Measurements from ENCODE around the gene SOX1.

DNA sequence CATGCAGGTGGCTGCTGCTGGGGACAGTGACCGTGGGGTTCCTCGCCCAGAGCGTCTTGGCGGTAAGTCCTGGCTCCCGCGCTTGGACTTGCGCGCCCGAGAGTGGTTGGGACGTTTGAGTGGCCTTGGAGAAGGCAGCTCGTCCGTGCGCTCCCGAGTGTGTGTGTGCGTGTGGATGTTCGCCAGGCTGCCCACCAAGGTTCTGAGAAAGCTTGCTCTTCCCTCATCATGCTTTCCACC is 898 bp downstream of the COL4A2 start:
- RRBS = no CpG with 5 or more reads among the region's 16 CpGs

DNA sequence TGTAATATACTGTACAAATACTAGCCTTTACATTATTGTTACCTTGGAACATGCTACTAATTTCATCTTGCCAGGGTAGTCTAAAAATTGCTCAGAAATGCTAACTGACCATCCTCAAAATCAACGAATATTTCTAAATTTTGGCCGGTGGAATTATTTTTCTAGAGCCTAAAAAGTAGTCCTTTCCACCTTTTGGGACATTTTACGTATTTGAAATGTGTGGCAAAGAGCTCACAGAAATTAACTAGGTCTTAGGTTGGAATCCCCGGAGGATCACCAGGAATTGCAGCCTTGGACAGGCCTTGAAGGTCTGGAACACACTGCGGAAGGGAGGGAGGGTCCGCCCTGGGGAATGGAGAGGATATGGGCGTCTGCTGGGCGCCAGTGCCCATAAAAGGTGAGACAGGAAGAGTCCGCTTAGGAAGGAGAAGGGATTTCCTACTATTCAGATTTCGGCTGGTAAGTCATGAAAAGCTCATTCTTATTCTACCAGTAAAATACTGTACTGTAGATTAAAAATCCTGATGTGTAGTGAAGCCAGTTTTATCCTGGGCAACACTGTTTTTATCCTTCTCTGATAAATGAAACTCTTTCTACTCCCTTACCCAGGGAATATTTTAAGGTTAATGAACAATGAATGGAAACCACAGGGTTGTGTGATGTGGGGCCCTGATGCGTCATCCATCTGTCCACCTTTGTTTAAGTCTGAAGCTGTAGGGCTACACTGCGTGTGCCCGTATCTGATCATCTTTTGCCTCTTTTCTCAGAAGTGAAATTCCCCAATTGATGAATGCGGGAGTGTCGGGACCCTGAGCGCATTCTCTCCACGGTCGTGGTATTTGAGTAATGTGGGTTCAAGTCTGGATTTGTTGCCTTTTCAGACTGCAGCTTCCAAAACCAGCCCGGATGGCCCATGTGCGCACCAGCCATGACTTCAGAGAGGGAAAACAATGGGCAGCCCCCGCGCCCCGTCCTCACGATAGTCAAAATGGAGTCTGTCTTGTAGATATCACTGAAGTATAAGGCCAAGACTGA is 112.0 kb downstream of the COL4A2 start:
- RRBS = 98% methylated on average over 2 of the region's 24 CpGs

GRCh38 chr13:110511822-110512918 is 49.4 kb downstream of the RAB20 start:
- RRBS = no CpG with 5 or more reads among the region's 43 CpGs

GRCh38 chr13:110556154-110556499 is 5.4 kb downstream of the RAB20 start:
- RRBS = no CpG with 5 or more reads among the region's 2 CpGs

GRCh38 chr13:110565254-110565453 is 3.6 kb upstream of the RAB20 start:
- RRBS = no CpG with 5 or more reads among the region's 2 CpGs

DNA sequence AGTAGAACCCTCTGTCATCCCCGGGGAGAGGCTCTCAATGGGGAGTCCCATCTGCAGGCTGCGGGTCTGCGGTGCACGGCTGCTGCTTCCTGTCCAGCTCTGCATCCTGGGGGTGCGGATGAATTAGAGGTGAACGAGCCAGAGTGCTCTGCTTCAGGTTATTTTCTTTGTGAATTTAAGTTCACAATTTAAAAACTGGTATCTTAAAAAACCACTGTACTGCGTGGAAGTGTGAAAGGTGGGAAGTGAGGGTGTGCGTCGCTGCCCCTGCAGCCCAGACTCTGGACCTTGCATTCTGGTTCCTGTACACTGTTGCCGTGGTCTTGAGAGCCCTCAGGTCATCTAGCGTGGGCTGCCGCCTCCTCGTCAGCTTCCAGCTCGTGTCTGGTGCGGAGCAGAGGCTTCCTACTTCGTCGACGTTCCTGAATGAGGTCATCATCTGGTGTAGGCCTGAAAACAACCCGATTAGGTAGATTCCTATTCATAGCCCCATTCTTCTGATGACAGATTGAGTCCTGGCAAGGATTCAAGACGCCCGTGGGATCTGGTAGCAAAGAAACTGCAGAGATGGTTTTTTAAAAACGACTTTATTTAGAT is 13.5 kb downstream of the NAXD start:
- RRBS = no CpG with 5 or more reads among the region's 22 CpGs

DNA sequence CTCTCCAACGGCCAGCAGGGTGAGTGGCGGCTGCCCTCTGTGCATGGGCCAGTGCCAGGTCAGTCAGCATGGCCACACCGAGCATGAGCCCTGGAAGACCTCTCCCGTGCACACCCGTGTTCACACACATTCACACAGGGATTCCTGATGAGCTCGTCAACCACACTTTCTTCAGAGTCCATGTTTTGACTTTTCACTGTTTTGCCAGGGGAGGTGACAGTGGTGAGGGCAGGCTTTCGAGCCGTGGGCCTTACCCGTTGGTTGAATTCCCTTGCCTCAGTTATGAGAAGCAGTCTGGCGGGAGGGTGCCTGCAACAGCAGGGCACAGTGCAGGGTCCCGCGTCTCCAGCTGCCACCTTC is 20.2 kb downstream of the NAXD start:
- RRBS = no CpG with 5 or more reads among the region's 12 CpGs

- RRBS = 87% methylated on average over 3 of the region's 14 CpGs
Measured at GRCh38 chr13:110646462-110646801, 31.1 kb downstream of the NAXD start.

DNA sequence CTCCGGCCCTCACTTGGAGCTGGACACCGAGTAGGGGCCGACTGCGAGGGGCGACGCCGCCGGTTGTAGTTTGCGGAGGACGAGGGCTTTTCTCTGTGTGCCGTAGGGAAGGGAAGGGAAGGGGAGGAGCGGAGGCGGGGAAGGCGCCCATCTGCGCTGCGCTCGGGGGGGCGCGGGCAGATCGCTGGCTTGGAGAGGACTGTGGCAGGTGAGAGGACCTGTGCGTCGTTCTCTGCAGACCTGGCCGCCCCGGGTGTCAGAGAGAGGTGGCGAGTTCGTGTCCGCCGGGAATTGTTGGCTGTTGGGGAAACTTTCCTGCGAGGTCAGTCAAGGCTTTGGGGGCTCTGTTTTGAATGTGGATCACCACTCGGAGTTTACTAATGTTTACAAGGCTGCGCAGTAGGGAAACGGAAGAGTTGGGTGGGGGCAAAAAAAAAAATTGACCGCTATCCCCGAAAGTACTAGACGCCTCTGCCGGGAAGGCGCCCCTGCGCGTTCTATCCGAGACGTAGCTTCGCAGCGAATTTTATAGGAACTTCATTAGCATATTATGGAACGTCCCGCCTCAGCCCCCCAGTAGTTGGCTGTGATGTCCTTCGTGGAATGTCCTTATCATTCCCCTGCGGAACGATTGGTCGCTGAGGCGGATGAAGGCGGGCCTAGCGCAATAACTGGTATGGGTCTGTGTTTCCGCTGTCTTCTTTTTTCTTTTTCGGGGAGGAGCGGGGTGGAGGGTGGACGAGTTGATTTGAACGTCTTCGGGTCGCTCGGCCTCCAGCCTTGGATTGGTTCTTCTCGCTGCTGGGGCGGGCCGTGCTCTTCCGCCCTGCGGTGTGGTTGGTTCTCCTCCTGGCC is 1.6 kb downstream of the ING1 start:
- RRBS = 1% methylated on average over 8 of the region's 65 CpGs

- RRBS = no CpG with 5 or more reads among the region's 5 CpGs
Measured at GRCh38 chr13:110908397-110909000, 6.4 kb downstream of the ANKRD10 start.

DNA sequence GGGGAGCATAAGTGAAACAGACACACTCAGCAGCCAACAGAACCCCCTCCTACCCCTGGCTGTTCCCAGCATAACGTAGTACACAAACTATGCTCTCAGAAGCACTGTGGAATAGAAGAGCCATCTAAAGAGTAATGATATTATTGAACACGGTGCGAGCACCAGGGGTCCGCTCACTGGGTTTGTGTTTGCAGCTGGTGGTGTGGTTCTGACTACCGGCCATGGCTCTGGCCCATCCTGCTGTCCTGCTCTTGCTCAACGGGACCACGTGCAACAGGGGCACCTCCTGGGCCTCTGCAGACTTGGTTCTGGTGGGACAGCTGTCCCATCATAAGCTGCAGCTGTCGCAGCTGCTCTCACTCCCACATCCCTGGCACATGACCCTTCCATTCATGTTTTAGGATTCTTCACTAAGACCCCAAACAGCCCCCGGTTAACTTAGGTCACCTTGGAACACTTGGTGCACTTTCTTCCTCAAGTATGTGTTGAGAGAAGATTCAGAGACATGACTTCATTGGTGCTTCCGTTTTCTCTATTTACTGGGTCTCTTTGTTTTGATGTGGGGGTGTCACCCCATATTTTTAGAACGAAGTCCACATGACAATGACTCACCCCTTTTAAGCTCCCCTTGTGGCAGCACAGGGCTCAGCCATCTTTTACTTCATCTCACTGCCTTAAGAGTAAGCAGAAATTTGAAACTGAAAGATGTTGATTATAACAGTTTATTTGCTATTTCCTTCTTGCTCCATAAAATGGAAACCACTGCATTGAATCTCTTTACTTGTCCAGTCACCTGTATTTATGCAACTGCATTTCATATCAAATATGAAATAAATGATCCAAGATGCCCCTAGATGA is 68.4 kb upstream of the ARHGEF7 start:
- RRBS = no CpG with 5 or more reads among the region's 11 CpGs

GRCh38 chr13:111553089-111553325 is 232.6 kb downstream of the TEX29 start:
- RRBS = no CpG with 5 or more reads among the region's 1 CpG

DNA sequence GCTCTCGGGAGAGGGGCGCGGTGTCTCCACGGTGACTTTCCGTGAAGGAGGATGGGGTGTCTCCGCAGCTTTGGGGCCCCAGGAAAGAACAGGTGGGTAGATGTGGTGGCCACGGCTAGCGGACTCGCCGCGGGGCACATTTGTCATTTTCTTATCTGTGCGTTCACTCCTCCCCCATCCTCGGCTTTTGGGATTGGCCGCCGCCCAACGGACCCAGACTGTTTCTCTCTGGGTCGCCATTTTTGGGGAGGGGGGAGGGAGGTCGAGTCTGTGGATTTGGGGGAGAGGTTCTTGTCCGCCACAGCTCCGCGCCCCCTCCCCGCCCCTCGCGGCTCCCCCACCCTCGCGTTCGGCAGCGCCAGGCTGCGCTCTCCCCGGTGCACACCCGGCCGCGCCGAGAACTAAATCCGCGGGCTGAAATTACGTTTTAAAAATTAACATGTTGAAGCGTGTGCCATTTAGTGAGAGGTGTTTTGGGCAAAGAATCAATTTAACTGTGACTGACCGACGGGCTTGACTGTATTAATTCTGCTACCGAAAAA is 9.8 kb upstream of the SOX1 start:
- RRBS = no CpG with 5 or more reads among the region's 41 CpGs

DNA sequence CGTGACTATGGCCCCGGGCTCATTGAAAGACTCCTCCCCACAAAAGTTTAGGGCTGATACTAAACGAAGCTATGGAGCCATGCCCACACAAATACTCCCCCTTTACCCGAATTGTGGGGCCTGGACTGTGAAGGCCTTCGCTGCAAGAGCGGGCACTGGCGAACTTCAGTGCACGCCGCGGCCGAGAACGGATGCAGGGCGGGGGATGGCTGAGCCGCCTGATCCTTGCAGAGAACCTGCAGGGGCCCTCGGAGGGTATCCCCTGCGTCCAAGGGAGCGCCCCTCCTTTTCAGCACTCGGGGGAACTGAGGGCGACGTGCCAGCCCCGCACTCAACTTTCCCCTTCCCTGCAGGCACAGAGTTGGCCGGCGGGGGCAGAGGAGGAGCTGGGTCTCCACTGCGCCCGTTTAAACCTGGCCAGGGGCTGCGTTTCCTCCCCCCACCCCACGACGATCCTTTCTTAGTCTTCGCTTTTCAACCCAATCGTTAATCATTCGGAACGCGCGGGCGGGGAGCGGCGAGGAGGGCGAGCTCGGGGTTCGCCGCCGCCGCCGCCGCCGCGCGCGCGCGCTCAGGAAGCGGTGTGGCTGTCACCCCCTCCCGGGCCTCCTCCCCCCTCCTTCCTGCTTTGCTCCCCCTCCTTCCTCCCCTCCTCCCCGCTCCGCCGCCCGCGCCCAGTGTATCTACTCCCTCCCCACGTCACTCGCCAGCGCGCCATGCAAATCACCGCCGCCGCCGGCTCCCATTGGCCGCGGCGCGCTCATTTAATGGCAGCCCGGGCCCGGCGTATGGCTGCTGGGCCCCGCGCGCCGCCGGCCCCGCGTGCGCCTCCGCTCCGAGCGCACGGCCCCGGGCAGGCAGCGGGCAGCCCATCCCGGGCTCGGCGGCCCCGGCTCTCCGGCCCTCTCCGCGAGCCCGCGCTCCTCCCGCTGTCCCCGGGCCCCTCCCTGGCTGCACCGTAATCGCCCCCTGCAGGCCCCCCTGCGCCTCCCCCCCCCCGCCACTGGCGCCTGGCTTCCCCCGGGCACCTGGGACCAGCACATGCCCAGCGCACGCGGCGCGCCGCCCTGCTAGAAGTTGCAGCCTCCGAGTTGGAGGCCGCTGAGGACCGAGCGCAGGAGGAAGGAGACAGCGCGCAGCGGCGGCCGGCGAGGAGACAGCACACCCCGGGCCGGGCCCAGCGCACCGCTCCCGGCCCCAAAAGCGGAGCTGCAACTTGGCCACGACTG is at the start of gene SOX1:
Gene SOX1 (plus strand): TSS at position 1,037 of the 1,229 bp plus-strand sequence.
- RRBS = 5% methylated on average over 24 of the region's 127 CpGs

GRCh38 chr13:112161438-112161911 is 94.5 kb downstream of the SOX1 start:
- RRBS = no CpG with 5 or more reads among the region's 17 CpGs

- RRBS = no CpG with 5 or more reads among the region's 7 CpGs
Measured at GRCh38 chr13:112242752-112243431, 133.3 kb upstream of the SPACA7 start.

DNA sequence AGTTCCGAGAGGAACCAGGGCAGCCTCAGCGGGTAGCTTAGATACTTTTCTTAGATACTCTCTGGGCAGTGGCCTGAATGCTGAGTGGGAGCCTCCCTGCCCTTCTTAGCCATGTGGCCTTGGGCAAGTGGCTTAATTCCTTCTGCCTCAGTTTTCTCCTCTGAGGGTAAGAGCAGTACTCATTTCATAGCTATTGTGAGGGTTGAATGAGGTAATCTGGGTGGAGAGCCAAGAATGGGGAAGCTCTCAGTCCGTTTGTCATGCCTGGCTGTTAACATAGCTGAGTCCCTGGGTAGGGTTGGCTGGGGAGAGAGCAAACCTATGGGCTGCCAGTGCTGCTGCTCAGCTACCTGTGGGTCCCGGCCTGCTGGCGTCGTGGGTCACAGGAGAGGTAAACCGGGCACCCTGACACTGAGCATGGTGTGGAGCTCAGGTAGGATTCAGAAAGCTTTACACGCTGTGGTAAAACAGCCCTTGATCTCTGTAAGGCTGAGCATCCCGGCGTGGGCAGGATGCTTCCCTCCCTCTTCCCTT is 4.3 kb downstream of the ATP11A start:
- RRBS = 68% methylated on average over 2 of the region's 10 CpGs

DNA sequence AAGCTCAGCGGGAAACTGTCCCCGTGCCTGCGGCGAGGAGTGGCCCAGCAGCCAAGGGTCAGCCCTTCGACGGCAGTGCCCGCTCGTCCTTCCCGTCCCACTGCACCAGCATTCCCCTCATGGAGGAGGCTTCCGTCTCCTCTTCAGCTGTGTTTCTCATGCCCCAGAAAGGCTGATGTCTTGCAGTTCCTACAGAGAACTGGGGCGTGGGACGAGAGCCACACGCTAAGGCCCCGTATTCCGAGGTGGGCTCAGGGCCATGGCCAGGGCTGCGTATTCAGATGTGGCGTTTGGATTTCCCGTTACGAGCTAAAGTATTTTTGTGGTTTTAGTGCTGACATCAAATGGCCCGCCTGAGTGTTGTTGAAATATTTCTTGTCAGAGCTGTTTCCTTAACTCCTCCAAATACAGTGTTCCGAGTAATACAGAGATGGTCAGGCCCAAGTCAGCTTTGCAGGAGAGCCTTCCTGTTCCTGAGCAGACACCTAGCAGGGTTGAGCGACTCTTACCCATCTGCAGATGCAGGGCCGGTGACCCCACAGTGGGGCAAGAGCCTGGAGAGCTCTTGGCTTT is 93.7 kb downstream of the ATP11A start:
- RRBS = no CpG with 5 or more reads among the region's 23 CpGs

- RRBS = no CpG with 5 or more reads among the region's 13 CpGs
Measured at GRCh38 chr13:112812217-112812698, 122.4 kb downstream of the ATP11A start.

GRCh38 chr13:112964714-112965399 is 4.2 kb upstream of the MCF2L start:
- RRBS = no CpG with 5 or more reads among the region's 10 CpGs